Prostate gland (tissue), 2 donors: ENCODE data around the gene FAM53B.

DNA sequence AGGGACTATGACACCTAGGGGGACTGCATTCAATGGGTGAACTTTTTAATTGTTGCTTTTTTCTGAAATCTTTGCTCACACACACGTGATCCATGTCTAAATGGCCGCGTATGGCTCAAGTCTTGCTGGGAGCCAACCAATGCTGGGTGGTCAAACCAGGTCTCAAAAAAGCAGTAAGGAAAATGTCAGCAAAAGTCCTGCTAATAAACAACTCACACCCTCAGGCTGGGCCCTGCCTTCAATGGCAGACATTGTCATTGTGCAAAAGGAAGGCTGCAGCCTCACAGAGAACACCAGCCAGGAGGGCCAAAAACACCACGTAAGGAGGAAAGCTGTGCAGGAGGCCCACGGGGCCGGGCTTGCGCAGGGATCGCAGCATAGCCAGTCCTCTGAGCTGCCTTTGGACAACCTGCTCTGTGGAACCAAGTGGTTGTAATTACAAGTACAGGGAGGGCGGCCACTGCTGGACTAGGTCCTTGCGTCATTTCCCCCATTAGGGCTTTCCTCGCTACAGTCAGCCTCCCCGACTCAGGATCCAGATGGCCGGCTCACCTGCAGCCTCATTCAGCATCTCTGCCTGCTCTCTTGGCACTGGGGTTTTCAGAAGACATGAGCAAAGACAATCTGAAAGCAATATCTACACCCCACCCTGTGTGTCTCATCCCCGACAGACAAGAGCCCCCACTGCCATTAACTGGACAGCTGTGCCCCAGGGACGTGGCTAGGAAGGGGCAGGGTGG lies 66.9 kb downstream of the FAM53B start:
- PRO-cap: no peak
- RAMPAGE, long total RNA, 2 experiments: no peak in any of the 2 experiments

GRCh38 chr10:124680410-124681146 lies 63.6 kb downstream of the FAM53B start:
- PRO-cap: no peak
- RAMPAGE, long total RNA, 2 experiments: no peak in any of the 2 experiments

DNA sequence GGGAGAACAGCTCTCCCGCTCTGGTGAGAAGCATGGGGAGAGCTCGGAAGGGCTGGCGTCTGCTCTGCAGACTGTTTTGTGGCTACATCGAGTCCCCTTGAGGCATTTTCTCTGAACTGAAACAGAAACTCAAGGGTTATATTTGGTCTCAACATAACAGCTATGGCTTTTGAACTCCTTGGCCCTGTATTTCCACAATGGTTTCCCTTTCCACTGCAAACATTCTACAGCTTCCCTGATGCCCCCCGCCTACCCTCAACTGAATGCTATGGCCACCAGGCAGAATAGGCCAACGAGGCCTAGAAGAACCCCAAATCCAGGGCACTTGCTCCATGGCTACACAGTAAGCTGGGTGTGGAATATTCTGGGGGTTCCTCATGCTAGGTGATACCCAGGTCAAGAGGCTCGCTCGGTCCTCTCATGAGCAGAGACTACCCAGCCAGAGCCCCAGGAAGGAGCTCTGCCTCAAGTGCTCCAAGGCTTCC lies 47.5 kb downstream of the FAM53B start:
- PRO-cap: no peak
- RAMPAGE, long total RNA, 2 experiments: no peak in any of the 2 experiments

- PRO-cap: no peak
- RAMPAGE, long total RNA, 2 experiments: no peak in any of the 2 experiments
Observed at GRCh38 chr10:124717999-124719118, 25.8 kb downstream of the FAM53B start.

DNA sequence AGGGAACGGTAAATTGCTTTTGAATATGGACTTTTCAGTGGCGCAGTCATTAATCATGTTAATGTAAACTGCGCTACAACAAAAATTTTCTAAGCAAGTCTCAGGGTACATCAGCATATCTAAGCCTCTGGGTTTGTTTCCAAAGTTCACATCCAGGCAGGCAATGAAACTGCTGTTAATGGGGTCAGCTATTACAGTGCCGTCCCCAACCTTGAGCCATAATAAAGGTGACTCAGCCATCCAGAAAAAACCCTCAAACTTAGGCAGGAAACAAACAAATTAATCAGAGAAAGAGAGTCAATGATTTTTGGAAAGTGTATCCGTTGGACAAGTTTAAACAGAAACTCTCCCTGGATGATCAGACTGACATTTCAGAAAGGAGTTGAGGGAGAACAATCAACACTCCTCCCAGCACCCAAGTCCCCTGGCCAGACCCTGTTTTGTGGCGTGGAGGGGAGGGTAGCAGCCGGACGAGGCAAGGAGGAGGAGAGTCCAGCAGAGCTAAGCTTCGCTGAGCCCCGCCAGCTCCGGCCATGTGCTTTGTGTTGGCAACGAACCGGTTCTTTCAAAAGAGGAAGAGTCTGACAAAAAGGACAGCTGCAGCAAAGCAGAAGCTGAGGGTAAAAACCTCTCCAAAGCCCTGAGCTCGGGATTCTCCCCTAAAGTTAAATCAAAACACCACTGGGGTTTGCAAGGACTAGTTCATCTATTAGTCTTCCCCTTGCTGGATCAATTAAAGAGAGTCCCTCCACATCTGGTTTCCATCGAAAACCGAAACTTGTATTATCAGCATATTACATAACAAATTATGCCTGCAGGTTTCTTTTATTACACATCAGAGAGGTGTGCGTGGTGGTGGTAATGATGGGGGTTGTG lies 3.6 kb downstream of the FAM53B start:
- PRO-cap: no peak
- RAMPAGE, long total RNA, 2 experiments: no peak in any of the 2 experiments

DNA sequence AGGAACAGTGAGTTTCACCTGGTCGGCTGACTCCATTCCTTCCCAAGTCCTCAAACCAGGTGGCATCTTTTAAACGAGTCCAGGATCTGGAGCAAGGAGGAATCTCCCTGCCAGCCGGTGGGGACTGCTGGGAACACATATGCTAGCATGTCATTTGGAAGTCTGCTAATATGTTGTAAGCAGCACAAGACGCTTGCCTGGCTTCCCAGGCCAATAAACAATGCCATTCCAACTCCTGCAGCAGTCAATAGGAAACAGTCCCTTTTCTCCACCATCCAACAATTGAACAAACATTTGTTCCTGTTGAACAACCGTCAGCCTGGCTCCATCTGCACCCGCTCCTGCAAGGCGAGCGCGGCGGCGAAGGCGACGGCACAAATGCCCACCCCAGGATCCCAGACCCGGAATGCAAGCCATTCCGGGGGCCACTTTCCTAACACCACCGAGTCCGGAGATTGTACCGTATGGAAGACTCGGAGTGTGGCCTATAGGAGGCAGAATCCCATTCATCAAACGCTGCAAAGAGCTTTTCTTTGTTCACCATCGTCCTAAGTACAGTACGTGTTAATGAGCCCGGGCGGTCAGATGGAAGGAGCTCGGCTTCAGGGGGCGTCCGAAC lies 1.7 kb downstream of the FAM53B start:
- PRO-cap: no peak
- RAMPAGE, long total RNA, 2 experiments: no peak in any of the 2 experiments

DNA sequence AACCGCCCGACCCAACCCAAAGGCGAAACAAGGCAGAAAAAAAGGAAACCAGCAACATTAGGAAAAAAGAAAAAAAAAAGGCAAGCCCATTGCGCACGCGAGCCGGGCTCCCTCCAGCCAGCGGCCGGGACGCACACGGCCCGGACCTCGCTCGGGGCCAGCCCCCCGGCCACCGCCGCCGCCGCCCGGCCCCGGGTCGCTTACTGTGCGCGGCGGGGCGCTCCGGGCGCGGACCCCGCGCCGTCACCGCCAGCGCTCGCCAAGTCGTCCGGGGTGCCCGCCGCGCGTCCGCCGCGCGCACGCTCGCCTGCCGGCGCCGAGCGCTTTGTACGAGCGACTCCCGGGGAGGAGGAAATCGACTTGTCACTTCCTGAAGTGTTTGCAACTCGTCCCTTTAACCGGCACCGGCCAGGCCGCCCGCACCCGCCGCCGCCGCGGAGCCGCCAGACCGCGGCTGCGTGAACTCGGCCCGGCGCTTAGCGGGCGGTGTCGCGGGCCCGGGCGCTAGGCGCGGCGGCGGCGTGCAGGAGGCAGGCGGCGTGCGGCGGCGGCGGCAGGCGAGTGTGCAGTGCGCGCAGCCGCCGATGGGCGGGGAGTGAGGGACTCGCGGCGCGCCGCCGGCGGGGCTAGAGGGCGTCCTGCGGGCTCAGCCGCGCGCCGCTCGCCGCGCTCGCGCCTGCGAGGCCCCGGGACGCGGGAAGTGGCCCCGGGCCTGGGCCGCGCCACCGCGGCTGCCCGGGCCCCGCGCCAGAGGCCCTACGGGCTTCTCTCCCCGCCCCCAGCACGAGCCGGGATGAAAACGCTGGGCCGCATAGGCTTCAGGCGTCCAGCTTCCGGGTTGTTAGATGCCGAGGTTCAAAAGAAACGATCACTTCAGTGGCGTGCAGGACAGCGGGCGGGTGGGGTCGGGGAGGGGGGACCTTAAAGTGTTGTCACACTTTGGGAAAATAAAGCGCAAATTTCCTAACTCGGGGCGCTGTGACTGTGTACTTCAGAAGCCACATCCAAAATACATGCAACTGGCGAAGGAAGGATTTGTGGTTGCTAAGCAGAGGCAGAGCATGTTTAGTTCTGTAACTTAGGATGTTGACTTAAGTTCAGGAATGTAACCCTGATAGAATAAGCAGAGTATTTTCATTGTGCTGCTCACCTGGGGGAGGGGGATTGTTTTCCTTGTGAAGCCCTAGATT lies at the start of gene FAM53B:
Gene FAM53B, minus strand, starts transcription at position 570 of the 1,190 bp plus-strand sequence.
- PRO-cap: bidirectional peak, plus-strand start at position 629 of the sequence, minus-strand start at position 570 of the sequence; bidirectional peak, plus-strand start at position 844 of the sequence, minus-strand start at position 733 of the sequence; unidirectional peak, minus-strand start at position 1,010 of the sequence
- RAMPAGE, long total RNA, 2 experiments: no peak in any of the 2 experiments

GRCh38 chr10:124748993-124749723 lies 5.0 kb upstream of the FAM53B start:
- PRO-cap: no peak
- RAMPAGE, long total RNA, 2 experiments: no peak in any of the 2 experiments

GRCh38 chr10:124864302-124865208 lies 62.9 kb downstream of the ABRAXAS2 start:
- PRO-cap: no peak
- RAMPAGE, long total RNA, 2 experiments: no peak in any of the 2 experiments

DNA sequence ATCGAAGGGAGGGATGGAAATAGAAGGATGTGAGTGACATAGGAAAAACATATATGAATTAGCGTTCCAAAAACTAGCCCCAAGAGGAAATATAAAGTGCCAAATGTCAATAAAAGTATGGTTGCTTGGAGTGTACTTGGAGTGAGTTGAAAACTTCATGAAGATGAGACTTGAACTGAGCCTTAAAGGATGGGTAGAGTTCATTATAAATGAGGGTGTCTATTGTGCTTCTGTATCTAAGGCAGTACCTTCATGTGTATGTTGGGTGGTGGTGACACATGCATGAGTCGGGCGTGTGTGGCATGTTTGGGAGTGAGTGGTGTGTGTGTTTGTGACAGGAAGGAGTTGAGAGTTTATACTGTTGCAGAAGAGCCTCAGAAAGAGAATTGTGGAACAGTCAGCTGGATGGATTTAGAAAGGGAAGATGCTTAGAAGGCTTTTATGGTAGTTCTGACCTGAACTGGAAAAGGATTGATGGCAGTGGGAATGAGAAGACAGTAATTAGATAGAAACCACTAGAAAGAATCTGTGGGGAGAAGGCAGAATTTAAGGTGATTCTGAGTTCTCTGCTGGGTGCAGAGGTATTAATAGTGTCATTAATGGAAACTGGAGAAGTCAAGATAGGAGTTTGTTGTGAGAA lies 5.9 kb upstream of the ZRANB1 start:
- PRO-cap: no peak
- RAMPAGE, long total RNA, 2 experiments: no peak in any of the 2 experiments

DNA sequence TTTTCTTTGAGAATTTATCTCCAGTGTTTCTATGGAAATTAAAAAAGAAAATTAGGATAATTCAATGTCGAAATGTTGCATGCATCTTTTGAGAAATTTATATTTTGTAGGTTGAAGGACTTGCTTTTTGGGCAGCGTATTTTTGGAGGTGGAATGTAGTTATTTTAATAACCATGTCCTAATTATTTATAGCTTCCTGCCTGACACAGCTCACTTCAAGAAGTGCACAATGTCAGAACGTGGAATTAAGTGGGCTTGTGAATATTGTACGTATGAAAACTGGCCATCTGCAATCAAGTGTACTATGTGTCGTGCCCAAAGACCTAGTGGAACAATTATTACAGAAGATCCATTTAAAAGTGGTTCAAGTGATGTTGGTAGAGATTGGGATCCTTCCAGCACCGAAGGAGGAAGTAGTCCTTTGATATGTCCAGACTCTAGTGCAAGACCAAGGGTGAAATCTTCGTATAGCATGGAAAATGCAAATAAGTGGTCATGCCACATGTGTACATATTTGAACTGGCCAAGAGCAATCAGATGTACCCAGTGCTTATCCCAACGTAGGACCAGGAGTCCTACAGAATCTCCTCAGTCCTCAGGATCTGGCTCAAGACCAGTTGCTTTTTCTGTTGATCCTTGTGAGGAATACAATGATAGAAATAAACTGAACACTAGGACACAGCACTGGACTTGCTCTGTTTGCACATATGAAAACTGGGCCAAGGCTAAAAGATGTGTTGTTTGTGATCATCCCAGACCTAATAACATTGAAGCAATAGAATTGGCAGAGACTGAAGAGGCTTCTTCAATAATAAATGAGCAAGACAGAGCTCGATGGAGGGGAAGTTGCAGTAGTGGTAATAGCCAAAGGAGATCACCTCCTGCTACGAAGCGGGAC lies 591 bp downstream of the ZRANB1 start:
- PRO-cap: no peak
- RAMPAGE, long total RNA, 2 experiments: no peak in any of the 2 experiments

- PRO-cap: no peak
- RAMPAGE, long total RNA, 2 experiments: no peak in any of the 2 experiments
Observed at GRCh38 chr10:124984283-124985245, 42.6 kb downstream of the ZRANB1 start.

DNA sequence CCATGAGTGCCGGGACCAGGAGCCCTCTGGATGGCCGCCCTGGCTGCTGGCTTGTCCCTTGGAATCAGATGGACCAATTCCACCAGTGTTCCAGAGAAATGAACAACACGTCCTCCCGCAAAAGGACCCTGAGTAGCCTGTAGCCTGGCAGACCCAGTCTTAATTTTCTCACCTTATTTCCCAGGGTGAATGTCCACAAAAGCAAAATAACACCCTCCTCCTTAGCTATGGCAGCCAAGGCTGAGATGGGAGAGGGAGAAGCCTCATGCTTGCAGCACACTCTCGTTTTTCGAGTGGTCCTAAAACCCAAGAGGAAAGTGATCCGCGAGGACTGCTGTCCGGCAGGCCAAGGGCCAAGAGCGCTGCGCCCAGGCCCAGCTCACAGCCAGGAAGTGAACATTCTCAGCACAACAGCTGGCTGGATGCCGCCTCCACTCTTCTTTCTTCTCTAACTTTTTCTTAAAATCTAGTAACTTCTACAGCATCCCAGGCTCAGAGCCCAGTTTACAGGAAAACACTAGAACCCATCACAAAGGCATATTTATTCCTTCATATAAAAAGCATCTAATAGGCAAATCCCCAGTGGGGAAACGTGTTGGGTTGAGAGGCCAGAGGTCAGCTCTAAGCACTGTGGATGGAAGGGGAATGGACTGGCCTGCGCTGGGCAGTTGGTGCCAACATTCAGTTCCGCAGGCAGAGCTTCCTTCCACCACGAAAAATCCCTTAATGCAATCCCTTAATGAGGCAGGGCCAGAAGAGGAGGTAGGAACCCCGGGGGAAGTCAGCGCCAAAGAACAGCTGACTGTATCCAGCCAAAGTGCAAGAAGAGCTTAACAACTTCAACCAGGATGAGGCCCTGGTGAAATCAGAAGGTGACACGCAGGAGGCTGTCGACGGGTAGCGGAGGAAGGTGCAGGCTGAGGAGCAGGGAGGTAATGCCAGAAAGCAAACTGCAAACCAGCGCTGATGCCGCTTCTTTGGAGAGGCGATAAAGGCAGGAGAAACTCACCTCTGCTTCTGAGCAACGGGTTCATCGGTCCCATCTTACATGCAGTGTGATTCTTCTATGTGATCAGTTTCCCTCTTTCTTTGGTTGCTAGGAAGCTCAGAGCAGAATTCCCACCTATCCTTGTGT lies 11.2 kb downstream of the CTBP2 start:
- PRO-cap: unidirectional peak, minus-strand start at position 728 of the sequence
- RAMPAGE, long total RNA, 2 experiments: no peak in any of the 2 experiments

DNA sequence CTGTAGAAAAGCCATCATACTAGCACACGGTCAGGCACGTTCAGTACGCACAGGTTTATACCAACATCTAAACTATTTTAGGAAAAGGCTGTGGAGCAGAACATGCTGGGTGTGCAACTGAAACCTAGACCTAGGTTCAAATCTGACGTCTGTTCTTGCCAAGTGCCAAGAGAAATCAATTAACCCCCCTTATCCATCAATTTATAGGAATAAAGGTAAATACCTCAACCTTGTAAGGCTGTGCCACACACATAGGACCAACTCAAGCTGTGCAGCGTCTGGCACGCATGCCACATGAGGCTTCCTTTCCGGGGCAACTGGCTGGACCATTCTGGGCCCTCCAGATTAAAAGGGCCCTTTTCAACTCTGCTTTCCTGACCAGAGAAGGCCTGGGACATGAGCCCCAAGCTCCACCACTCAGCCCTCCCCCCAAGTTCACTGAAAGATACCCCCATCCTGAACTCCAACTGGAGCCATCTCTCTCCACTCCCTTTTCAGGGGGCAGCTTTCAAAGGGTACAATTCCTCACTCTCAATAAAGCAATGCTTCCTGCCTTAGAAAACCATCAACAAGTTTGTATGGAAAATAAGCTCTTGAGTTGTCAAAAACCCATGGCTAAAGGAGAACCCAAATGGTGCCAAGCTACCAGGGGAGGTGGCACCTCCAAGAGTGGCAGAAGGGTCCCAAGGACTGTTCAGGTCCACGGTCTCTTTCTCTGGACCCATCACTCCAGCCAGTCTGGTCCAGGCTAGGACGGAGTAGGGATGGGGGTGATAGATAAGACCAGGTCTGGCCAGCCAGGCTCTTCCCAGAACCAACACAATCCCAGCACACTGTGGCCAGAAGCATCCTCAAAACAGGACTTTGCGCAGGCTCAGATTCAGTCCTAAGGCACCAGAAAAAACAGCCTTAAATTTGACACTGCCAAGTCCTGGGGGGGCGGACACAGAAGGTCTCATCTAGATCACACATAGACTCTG lies 71.5 kb upstream of the CTBP2 start:
- PRO-cap: no peak
- RAMPAGE, long total RNA, 2 experiments: no peak in any of the 2 experiments

- PRO-cap: no peak
- RAMPAGE, long total RNA, 2 experiments: no peak in any of the 2 experiments
Observed at GRCh38 chr10:125104085-125105434, 76.7 kb upstream of the CTBP2 start.

GRCh38 chr10:125127906-125128540 lies 100.2 kb upstream of the CTBP2 start:
- PRO-cap: no peak
- RAMPAGE, long total RNA, 2 experiments: no peak in any of the 2 experiments

DNA sequence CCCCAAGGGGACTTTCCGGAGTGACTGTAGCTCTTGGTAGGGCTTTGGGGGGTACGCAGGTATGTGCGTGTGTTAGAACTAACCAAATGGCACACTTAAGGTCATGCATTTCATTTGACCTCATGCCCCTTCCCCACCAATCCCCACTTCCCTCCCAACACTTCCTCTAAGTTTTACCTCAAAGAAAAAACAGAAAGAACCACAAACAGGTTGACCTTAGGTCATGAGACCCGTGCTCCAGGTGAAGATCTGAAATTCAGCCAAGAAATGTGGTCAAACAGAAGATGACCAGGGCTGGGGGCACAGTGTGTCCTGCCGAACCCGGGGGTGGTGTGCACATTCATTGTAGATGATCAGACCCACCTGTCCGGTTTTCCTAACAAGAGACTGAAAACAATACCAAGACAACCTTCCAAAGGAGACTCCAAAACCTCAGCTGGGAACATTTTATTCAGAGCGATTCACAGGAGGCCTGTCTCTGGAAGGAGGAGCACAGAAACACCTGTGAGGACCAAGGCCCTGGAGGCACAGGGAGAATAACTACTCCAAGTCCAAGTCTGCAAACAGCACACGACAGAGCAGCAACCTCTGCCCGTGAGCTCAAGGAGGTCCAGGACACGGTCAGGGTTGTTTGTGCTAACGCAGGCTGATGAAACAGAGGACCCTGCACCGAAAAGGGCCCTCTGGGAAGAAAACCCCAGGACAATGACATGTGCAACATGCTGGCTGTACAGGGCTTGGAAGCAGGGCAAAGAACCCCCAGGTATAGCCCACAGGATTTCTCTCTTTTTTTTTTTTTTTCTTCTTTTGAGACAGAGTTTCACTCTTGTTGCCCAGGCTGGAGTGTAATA lies 101.6 kb upstream of the CTBP2 start:
- PRO-cap: no peak
- RAMPAGE, long total RNA, 2 experiments: no peak in any of the 2 experiments

DNA sequence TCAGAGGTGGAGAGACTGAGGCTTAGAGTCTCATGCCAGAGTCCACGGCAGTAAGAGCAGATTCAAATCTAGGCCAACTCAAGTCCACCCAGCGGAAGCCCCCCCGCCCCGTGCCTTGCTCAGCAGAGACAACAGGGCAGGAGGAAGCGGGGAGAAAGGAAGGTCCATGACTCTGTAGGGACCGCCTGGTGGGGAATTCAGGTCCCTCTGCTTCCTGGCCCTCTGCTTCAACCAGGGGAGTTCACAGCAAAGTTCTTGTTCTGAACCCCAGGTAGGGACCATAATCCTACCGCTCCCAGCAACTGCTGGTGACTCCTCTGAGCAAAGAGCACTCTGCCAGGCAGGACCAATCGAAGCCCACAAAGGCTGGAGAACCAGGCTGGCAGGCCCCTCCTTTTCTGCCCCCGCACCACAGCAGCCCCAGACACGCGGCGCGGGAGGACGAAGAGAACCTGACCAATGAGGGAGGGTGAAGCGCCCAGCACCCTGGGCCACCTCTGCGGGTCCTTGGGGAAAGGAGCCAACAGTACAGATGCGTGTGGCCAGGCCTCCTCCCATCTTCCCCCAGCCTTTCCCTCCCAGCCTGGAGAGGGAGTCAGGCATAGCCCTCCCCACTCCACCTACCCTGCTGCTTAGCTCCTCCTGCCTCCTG lies 106.5 kb upstream of the CTBP2 start:
- PRO-cap: no peak
- RAMPAGE, long total RNA, 2 experiments: no peak in any of the 2 experiments

DNA sequence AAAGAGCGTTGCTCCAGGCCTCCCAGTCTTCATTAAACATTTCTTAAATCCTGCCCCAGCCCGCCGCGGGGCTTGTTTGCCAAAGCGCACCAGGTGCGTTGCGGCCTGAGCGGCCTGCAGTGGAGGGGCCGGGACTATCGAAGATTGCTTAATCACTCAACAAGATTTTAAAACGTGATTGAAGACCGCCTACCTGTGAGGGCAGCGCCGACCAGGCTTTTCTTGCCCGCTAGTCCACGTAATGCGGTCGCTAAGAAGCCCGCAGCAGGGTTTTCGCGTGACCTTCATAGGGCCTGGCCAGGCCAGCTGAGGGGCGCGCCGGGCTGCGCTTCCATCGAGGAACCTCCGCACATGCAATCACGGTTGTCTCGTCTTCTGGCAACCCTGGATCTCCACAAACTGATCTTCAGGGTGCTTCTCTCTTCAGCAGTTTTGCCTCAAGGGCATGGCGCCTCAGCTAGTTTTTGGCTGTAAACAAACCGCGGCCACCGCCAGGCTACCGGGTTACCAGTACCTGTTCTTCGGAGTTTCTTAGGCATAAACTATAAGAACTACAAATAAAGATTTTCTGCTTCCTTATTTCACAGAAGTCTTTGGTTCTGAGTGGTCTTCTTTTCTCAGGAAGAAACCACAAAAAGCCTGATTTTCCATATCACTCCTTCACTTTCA lies 134.7 kb upstream of the CTBP2 start:
- PRO-cap: no peak
- RAMPAGE, long total RNA, 2 experiments: no peak in any of the 2 experiments

- PRO-cap: no peak
- RAMPAGE, long total RNA, 2 experiments: no peak in any of the 2 experiments
Observed at GRCh38 chr10:125666540-125666739, 16.5 kb downstream of the TEX36 start.